Epithelial cell of esophagus (primary cell): ENCODE results near the gene HSD17B4.

- RRBS: no CpG with 5 or more reads among the region's 4 CpGs
These were observed 10.9 kb downstream of the ATG12 start for GRCh38 chr5:115830304-115831029.

GRCh38 chr5:115851098-115851438, 9.3 kb downstream of the AP3S1 start:
- RRBS: no CpG with 5 or more reads among the region's 3 CpGs

DNA sequence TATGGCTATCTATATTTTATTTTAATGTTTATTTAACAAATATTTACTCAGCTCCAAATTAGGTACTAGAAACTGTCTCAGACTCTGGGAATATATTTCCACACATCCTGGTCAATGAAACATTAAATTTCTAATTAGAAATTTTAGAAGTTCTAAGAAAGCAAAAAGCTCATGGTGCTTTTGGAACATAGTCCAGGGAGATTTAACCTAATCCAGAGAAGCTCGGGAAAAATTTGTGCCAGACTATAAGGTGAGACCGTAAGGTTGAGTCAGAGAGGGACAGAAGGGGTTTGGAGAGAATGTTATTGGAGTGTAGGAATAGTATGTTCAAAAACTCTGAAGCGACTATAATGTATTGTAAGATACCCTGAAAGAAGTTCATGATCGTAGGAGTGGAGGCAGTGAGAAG, 138.6 kb downstream of the COMMD10 start:
- RRBS: no CpG with 5 or more reads among the region's 4 CpGs

- RRBS: no CpG with 5 or more reads among the region's 4 CpGs
These were observed 230.7 kb downstream of the SEMA6A start for GRCh38 chr5:116343925-116344296.

- RRBS: no CpG with 5 or more reads among the region's 2 CpGs
These were observed 119.6 kb downstream of the SEMA6A start for GRCh38 chr5:116455155-116455354.

DNA sequence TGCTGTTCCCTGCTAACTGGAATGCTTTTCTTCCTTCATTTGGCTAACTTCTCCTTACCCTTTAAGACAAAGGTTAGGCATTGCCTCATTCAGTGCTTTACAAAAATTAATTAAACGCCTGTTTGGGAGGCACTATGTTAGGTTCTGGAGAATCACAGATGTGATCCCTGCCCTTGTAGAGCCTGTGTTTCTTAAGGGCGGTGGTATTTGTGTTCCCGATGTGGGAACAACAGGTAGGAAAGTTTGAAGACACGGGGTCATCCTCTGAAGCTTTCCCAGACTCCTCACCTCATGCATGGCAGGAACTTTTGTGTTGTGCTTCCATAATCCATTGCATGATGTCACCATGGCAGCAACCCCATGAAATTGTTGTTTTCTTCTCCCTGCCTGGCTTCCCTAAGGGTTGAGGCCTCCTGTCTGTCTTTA, 80.3 kb downstream of the SEMA6A start:
- RRBS: no CpG with 5 or more reads among the region's 4 CpGs

DNA sequence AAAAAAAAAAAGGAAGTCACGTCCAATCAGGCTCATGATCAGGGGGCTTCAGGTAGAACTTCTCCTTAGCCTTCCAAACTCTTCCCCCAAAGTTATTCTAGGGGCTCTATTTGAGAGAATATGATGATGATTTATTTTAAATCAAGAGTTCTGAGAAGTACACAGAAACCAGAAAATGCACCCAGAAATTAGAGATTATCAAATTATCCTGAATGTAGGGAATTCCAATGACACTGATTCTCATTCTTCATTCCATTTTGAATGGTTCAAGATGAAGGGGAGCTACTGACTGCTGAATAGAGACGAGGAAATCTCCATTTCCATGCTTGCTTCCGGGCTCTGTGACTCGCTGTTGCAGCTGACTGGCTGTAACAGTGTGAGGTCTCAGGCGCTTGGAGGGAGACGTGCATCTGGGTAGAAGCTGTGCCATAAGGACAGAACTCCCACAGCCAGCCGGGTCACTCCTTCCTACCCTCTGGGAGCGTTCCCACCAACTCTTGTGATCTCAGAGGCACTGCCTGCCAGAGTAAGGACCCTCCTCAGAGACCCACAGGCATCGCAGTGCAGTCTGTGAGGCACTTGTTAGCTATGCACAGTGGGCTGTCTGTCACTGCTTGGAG, 203.2 kb upstream of the SEMA6A start:
- RRBS: no CpG with 5 or more reads among the region's 9 CpGs

- RRBS: no CpG with 5 or more reads among the region's 4 CpGs
These were observed 255.4 kb upstream of the SEMA6A start for GRCh38 chr5:116830002-116830478.

GRCh38 chr5:117105318-117105517, 530.6 kb upstream of the SEMA6A start:
- RRBS: no CpG with 5 or more reads among the region's 2 CpGs

- RRBS: no CpG with 5 or more reads among the region's 6 CpGs
These were observed 46.5 kb downstream of the DMXL1 start for GRCh38 chr5:119117170-119118020.

- RRBS: no CpG with 5 or more reads among the region's 3 CpGs
These were observed 80.1 kb upstream of the TNFAIP8 start for GRCh38 chr5:119275742-119276194.

GRCh38 chr5:119291371-119292261, 64.2 kb upstream of the TNFAIP8 start:
- RRBS: no CpG with 5 or more reads among the region's 10 CpGs

DNA sequence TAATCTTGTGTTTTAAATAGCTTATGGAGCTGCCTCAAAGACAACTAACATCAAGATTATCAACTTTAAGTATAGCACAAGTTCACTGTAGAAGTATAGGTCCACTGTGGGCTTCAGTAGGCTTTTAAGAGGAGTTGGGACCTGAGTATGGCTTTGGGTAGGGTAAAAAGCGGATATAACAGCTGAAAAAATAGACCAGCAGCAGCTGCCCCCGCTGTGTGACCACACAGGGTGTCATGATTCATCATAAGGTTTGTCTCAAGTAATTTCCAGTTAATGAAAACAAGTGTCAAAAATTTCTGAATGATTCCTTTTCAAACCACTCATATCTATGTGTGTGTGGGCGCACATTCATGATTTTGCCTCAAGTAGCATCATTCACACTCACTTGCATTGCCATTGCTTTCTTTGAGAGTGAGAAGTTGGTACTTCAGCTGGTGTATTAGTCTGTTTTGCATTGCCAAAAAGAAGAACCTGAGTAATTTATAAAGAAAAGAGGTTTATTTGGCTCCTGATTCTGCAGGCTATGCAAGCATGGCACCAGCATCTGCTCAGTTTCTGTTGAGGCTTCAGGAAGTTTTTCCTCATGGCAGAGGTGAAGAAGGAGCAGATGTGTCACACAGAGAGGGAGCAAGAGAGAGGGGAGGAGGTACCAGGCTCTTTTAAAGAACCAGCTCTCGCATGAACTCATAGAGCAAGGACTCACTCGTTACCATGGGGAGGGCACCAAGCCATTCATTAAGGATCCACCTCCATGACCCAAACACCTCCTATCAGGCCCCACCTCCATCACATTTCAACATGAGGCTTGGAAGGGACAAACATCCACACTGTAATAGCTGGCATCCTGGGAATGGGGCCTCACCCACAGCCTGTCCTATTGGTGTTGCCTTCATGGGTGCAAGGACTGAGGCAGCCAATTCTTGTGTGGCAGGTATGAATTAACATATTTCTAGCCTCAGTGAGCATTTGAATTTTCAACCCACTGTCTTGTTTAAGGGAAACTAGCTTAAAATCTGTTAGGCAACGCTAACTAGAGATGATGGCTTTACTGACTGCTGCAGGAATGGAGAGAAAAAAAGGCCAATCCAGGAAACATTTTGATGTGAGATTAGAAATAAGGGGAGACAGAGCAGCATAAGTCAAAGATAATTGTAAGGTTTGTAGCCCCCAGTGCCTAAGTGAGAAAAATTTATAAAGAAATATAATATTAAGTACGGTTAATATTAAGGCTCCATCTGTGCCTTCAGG, 11.8 kb upstream of the TNFAIP8 start:
- RRBS: no CpG with 5 or more reads among the region's 7 CpGs

DNA sequence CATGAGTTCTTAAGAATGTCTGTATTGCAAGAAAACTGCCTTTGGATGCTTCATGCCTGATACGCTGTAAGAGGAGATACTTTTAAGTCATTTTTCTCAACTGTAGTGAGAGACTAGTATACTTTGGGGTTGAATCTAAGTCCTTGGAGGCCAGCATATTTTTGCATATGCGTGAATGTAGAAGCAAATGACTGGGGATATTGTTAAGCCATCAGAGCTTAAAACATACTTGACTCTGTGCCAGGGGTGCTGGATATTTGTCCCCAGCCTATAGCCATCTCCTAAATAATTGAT, 2.3 kb downstream of the TNFAIP8 start:
- RRBS: no CpG with 5 or more reads among the region's 2 CpGs

DNA sequence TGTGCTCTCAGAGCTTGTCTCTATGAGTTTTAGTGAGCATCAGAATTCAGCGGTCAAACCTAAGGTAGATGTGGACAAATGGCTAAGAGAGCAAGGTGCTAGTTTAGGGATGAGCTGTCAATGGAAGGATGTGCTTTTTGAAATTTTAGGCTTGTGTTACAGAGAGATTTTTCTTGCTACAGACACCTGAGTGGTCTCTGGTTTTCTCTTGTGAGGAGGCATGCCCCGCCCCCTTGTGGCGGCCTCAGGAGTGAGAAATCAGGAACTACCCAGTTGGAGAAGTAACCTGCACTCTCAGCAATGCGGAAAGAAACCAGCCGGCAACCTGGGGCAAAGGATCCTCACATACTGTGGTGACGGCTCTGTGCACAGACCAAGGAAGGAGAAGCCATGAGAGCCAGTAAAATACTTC, 16.9 kb upstream of the HSD17B4 start:
- RRBS: no CpG with 5 or more reads among the region's 6 CpGs

- RRBS: 3% methylated on average over 15 of the region's 62 CpGs
These were observed at the start of gene HSD17B4 for GRCh38 chr5:119452096-119453611. HSD17B4 (plus strand) TSS chr5:119452497.

GRCh38 chr5:120511888-120512969, 48.1 kb downstream of the PRR16 start:
- RRBS: no CpG with 5 or more reads among the region's 12 CpGs